AG09319 (cell line): Measurements from ENCODE around the gene POLR3A.

DNA sequence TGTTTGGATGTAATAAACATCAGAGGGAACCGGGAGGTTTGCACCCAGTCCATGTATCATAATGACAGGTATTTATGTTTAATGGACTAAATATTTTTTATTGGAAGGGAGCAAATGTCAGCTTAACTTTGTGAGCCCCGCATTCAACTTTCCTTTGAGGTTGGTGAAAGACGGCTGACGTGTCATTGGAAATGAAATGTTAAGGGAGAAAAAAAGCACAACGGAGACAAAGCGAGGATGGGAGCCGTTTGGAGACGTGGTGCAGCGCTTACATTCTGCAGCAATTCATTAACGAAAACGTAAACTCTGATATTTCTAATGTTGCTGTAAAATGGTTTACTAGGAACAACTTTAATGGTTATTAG is 1092.7 kb downstream of the LRMDA start:
- RRBS, result no CpG with 5 or more reads among the region's 11 CpGs

DNA sequence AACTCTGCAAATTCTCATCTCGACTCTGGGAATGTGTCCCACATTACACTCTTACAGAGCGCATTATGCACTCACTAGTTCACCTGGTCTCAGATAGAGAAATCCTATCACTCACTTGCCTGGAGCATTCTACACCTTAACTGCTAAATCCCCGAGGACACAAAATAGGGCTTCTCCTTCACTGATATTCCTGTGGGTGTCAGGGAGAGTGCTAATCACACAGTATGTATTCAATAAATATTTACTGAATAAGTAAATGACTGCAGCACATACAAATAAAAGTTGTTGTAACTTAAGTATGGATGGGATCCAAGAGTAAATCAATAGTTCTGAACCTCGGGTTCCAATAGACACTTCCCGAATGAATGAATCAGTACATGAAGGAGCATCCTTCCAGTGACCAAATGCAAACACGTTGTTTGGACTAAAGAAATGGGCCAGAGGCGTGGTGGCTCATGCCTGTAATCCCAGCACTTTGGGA is 559.0 kb downstream of the KCNMA1 start:
- RRBS, result no CpG with 5 or more reads among the region's 7 CpGs

DNA sequence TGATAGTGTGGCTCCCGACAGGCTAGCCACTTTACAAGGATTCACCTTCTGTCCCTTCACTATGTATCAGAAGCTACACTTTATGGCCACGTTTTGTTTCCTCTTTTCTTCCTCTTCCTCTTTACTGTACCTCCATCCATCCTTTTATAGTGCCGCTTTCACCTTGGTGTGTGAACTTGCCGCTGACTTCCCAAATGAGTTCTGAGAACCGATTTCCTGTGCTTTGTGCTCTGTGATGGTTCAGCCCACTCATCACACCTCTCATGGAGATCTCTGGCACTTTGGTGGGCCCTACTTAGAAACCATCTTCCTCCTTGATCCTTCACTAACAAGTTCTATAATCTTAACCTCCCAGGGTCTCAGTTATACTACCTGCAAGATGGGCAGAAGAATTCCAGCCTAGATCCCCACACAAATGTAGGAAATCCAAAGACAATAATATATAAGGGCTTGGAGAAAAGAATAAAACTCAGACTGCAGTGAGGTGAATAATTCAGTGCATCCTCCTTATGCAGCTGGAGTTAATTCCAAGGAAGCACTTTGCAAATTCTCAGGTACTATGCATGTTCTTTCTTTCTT is 272.0 kb downstream of the KCNMA1 start:
- RRBS, result no CpG with 5 or more reads among the region's 5 CpGs

- RRBS, result 37% methylated on average over 2 of the region's 5 CpGs
Measured at GRCh38 chr10:77386562-77387224, 250.9 kb downstream of the KCNMA1 start.

DNA sequence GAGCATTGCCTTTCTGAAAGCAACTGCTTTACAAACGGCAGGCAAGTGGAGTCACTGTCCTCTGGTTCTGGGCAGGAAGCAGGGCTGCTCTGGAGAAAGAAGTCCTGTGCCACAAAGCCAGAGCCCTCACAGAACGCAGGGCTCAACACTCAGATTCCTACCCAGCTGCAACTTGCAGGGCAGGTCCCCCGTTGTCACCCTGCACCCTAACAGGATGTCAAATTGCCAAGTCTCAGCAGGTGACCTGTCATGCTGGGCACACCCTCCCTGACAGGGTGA is 227.7 kb downstream of the KCNMA1 start:
- RRBS, result no CpG with 5 or more reads among the region's 3 CpGs

- RRBS, result no CpG with 5 or more reads among the region's 18 CpGs
Measured at GRCh38 chr10:77513669-77514608, 123.7 kb downstream of the KCNMA1 start.

DNA sequence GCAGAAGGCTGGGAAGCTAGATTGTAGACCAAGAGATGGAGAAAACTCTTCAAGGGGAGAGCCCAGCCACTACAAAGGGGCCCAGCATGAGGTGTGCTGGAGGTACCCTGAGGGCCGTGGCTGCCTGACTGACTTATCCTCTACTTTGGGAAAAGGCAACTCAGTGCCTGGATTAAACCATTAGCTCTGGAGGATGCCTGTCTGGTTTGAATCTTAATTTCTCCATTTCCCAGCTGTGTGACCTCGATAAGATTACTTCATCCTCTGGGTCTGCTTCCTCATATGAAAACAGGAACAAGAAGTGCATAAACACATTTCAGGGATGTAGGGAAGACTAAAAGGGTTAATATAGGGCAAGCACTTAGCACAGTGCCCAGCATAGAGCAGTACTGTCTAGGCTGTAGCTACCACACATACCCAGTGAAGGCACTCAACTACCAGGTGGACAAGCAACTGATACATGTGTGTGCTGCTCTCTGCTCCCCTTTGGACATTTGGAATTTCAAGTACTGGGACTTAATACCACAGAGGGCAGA is 85.4 kb downstream of the KCNMA1 start:
- RRBS, result no CpG with 5 or more reads among the region's 2 CpGs

DNA sequence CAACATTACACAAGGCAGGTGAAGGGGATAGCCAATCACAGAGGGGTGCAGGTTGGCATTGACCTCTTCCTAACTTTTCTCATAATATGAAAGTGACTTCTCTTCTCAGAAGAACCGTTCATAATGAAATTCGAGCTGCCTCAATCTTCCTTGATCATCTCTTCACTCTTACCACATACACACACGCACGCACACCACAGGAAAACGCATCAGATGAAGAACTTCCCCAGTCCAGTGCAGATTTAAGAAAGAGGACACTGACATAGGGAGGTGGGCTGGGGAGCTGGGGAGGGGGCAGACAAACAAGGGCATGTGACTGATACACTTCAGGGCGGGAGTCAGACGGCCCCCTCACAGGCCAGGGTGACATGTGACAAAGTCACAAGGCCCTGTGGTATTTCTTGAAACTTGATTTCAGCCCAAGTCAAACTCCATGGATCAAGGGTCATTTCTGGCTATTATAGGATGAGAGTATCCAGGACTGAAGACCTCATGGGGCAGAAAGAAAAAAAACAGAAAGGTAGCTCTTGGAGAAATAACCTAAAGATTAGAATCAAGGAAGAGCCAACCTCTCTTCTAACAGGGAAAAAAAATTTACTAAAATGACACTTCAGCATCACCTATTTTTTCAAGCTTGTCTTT is 82.6 kb downstream of the KCNMA1 start:
- RRBS, result no CpG with 5 or more reads among the region's 7 CpGs

DNA sequence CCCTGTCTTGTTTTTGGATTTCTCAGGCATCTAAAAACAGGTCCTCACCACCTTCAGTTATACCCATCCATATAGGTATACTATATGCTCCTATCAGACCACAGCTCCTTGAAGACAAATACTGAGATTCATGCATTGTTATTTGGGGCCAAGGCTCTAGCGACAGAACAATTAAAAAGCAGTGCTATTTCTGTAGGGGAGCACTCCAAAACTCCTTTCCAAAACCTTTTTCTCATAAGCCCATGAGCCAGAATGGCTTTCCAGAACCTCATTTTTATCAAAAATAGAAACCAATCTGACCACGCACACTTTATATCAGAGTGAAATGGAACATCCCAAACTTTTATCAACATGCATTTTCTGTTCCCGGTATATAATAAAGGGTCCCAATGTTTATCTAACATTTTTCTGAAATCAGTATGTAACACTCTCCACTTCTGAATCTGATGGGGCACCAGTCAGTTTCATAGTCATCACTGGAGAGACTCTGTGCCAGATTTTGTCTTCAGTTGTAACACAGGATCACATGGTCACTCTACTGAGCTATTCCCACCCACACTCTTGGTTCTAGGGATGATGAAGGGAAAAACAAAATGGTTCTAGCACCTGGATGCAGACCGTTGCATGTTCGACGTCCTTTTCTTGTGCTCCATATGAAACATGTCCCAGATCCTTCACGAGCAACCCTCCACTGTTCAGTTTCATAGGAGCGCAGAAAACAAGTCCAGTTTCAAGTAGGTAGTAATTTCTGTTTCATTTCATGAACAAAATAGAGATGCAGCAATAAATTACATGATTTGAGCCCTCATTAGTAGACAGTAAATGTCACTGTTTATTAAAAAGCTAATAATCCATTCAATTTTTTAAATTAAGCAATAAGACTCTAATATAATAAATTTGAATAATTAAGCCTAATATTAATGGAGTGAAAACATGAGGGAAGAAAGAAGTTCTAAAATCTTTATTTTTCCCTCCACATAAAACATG is 51.6 kb downstream of the KCNMA1 start:
- RRBS, result no CpG with 5 or more reads among the region's 8 CpGs

- RRBS, result no CpG with 5 or more reads among the region's 16 CpGs
Measured at GRCh38 chr10:77593762-77595107, 43.4 kb downstream of the KCNMA1 start.

- RRBS, result no CpG with 5 or more reads among the region's 7 CpGs
Measured at GRCh38 chr10:77635333-77635828, 2.2 kb downstream of the KCNMA1 start.

- RRBS, result no CpG with 5 or more reads among the region's 31 CpGs
Measured at GRCh38 chr10:77635829-77636638, 1.6 kb downstream of the KCNMA1 start.

DNA sequence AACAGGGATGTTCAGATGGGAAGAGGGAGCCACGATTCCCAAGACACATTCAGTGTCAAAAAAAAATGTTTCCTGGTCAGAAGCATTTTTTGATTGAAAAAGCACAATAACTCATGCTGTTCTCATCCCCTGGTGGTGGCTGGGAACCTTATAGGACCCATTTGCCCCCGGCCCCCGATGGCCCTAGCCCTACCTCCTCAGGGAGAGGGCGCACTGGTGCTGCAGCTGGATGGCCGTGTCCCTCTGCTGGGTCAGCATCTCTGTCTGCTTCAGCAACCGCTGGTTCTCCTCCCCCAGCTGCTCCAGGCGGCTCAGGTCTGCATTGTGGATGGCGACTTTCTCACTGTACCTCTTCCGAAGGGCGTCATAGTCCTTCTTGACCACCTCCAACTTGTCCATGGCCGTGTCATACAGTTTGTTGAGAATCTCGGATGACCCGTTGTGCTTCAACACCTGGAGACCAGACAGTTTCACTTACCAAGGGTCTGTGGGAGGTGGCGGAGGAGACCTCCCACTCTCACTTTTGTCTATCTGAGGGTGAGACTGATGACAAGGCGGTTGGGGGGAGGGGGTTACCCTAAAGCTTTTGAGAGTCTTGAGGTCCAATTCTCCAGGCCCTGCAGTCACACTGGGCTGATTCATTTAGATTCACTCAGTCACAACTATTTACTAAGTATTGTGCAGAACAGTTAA is 83.2 kb downstream of the DLG5 start:
- RRBS, result no CpG with 5 or more reads among the region's 15 CpGs

GRCh38 chr10:77875316-77876170 is 51.0 kb downstream of the DLG5 start:
- RRBS, result no CpG with 5 or more reads among the region's 11 CpGs

DNA sequence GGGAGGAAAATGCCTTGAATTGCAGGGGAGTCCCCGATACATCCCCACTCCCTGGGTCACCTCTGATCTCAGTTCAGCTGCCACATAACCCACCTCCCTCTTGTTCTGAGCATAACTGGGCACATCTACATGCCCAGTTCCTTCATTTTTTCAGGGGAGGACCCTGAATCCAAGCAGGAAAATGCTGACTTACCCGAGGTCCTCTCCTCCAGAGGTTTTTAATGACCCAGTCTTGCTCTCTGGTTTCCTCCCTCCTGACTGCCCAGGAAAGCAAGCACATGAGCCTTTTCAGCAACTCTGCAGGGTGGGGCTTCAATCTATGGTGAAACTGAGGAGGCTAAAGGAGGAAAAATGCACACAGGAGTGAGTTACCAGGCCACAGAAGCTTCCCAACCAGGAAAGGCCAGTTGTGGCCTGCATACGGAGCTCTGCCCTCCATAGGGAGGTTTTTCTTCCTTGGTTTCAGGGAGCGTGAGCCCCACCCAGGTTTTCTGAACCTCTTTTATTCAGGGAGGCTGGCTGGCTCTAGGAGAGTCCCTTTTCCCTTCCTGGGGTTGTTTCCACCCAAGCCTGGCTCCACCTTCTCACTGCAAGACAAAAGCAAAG is 14.0 kb upstream of the DLG5 start:
- RRBS, result no CpG with 5 or more reads among the region's 4 CpGs

DNA sequence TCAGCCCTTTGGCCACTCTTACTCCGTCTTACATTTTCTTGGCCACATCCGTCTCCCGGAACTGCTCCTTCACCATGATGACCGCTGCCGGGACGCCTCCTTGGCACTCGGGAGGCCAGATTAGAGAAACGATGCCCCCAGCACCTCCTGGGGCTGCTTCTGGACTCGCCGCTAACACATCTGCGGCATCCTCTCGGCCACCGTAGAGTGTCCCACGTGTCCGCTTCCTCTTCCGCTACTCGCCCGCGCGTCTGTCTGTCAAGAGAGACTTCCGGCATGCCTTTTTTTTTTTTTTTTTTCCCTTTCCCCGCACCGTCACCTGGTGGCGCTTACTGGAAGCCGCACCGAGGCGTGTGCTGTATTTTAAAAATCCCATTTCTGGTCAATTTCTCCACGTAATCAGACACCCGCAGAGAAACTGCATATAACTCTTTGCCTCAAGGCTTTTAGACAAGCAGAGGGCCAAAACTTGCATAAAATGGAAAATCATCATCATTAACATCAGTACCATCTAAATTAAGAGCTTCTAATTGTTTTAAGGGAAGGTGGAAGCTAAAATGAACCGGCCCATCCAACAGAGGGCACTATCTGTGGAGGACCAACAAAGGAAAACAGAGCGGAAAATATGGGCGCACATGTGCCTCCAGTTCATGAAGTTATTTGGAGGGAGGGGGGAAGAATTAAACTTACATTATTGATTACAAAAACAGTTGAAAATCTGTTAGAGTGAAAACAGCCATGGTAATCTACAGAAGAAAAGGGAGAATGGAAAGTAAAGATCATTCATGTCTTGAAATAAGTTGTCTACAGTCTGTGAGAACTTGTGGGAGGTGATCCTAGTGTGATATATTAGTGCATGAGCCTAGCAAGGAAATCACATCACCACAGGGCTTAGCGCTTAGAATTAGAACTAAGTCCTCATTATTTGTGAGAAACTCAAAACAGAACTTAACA is at the start of gene POLR3A:
TSS of gene POLR3A (minus strand) at position 184 of the 954 bp plus-strand sequence.
- RRBS, result under 1% methylated on average over 3 of the region's 33 CpGs

- RRBS, result no CpG with 5 or more reads among the region's 6 CpGs
Measured at GRCh38 chr10:78039400-78040514, 6.1 kb downstream of the RPS24 start.

GRCh38 chr10:78401943-78402413 is 368.3 kb downstream of the RPS24 start:
- RRBS, result no CpG with 5 or more reads among the region's 9 CpGs

DNA sequence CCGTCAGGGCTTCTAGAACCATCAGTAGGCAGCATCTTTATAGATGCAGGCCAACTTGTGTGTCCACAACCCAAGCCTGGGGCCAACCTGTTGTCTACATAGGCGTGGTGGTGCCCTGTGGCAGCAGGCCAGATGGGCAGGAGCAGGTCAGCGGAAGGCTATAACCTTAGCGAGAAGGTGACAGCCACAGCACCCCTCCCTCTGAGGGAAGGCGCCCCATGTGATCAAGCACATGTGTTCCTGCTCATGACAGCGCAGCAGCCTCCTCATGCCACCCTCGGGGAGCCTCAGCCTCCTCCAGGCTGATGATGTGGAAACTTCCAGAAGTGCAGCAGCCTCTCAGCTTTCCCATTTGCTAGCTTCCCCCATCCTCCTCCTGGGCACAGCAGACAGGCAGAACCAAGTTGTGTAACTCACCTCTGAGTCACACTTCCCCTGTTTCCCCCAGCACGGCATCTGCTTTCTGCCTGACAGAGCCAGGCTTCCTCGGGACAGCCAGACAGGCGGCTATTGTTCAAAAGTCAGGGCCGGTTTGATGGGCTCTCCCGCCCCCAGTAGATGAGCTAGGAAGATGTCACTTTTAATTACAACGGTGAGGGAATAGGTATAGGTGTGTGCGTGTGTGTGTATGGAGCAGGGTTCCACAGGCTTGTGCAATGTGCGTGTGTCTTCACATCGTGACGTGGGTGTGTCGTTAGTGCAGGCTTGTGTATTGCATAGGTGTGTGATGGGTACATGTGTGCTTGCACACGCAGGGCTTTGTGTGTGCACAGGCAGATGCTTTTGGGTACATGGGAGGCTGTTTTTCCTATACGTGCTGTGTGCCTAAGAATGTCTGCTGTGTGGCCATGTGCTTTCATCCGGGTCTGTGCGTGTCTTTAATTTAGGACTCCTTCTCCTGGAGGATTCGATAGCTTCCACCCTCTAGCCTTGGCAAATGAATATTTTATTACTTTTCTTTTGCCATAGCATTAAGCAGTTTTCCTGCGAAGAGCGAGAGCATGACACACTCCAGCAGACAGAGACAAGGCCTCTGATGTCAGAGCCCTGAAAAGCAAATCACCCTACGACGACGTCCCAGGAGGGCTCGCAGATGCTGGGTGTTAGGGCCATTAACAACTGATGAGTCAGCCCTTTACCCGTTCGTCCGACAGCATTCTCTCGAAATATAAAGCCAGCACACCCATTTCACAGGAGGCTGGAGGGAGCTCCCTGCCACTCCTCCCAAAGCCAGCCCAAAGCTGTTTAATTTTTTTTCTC is 311.7 kb upstream of the ZMIZ1 start:
- RRBS, result no CpG with 5 or more reads among the region's 33 CpGs